Jejunum (tissue), 1 donor: ENCODE measurements around the genes CLYBL and GGACT.

DNA sequence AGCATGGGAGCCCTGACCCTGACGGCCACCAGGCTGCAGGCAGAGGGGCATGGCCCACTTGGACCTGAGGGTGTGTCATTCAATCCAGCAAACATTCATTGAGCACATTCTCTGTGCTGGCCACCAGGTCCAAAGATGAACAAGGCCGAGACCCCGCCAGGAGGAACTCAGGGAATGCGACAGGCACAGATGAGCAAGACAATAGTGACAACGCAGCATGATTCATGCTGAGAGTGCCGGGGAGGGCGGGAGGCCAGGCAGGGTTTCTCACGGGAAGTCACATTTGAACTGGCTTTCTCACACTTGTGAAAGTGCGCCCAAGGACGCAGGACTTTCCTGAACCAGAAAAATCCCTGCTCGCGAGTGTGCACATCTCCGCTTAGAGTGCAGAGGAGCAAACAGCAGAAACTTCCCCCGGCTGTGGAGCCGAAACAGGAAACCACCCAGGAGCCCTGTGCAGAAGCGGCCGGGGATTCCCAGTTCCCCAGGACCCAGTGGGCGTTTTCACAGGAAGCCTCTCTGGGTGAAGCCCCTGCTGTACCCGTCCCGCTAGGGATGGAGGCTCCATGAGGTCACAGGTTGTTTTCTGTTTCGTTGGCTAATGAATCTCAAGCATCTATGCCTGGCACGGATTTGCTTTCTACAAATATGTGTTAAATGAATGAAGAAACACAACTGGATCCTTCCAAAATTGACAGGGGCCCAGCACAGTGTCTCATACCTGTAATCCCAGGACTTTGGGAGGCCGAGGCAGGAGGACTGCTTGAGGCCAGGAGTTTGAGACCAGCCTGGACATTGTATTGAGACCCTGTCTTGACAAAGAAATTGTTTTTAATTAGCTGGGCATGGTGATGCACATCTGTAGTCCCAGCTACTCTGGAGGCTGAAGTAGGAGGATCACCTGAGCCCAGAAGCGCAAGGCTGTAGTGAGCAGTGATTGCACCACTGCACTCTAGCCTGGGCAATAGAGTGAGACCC is 68.4 kb upstream of the TM9SF2 start:
- PRO-cap, result no peak

DNA sequence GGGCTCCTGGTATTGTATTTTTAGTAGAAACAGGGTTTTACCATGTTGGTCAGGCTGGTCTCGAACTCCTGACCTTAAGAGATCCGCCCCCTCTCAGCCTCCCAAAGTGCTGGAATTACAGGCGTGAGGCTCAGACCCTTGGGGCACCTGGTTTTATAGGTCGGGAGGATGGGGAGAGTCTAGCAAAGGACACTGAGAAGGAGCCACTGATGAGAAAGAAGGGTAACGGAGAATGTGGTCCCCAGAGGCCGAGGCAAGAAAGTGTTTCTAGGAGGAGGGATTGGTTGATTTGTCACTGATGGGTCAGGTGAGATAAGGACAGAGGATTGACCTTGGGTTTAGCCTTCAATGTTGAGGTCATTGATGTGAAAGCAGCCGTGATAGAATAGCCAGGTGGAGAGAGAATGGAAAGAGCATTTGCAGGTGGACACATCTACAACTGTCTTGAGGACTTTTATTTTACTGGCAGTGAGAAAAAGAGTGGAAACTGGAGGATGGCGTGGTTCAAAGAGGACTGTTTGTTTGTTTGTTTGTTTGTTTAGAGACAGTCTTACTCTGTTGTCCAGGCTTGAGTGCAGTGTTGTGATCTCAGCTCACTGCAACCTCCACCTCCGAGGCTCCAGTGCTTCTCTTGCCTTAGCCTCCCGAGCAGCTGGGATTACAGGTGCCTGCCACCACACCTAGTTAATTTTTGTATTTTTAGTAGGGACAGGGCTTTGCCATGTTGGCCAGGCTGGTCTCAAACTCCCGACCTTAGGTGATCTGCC is 23.6 kb downstream of the TM9SF2 start:
- PRO-cap, result no peak

- PRO-cap, result no peak
Measured at GRCh38 chr13:99543796-99544265, 42.6 kb downstream of the TM9SF2 start.

DNA sequence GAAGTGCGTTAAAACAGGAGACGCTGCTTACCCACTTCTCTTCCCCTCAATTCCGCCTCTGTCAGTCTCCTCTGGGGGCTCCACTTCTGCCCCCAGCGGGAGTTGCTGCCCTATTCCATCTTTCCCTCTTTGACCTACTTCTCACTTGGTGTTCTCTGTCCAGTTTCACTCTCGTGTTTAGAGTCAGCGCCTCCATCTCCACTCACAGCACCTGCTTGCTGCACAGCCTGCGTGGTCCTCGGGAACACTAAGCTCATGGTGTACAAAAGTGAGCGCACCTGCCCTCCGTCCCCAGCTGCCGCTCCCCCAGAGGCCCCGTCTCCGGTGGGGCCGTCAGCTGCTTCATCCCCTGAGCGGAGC is 40.0 kb upstream of the CLYBL start:
- PRO-cap, result no peak

DNA sequence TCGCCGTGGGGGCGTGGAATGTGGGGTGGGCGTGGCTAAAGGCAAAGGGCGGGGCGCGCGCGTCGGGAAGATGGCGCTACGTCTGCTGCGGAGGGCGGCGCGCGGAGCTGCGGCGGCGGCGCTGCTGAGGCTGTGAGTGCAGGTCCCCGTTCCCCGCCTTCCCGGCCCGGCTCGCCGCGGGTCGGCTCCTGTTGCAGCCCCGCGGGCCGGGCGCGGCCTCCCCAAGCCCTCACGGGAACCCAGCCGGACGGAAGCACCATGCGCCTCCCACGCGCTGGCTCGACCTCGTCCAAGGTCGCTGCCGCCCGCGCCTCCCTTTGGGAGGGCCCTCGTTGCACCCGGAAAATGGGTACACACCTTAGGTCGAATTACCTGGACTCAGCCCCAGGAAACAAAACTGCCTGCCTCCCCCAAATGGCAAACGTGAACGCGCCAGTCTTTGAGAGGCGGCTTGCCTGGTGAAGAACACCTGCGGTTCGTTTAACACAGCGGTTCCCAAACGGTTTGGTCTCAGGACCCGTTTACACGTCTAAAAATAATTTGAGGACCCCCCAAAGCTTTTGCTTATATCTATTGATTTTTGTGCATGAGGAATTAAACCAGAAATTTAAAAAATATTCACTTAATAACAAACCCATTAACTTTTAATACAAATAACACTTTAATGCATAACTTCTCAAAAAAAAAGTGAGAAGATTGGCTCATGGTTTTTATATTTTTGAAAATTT is at the start of gene CLYBL:
Gene CLYBL (plus strand): TSS at position 65 of the 728 bp plus-strand sequence.
- PRO-cap, result bidirectional peak, plus-strand start at position 44 of the sequence, minus-strand start outside the sequence; bidirectional peak, plus-strand start at position 442 of the sequence, minus-strand start at position 319 of the sequence

- PRO-cap, result no peak
Measured at GRCh38 chr13:99689801-99690472, 83.4 kb downstream of the CLYBL start.

GRCh38 chr13:99724677-99725449 is 118.4 kb downstream of the CLYBL start:
- PRO-cap, result no peak

- PRO-cap, result no peak
Measured at GRCh38 chr13:99925990-99927138, 45.2 kb downstream of the ZIC5 start.

DNA sequence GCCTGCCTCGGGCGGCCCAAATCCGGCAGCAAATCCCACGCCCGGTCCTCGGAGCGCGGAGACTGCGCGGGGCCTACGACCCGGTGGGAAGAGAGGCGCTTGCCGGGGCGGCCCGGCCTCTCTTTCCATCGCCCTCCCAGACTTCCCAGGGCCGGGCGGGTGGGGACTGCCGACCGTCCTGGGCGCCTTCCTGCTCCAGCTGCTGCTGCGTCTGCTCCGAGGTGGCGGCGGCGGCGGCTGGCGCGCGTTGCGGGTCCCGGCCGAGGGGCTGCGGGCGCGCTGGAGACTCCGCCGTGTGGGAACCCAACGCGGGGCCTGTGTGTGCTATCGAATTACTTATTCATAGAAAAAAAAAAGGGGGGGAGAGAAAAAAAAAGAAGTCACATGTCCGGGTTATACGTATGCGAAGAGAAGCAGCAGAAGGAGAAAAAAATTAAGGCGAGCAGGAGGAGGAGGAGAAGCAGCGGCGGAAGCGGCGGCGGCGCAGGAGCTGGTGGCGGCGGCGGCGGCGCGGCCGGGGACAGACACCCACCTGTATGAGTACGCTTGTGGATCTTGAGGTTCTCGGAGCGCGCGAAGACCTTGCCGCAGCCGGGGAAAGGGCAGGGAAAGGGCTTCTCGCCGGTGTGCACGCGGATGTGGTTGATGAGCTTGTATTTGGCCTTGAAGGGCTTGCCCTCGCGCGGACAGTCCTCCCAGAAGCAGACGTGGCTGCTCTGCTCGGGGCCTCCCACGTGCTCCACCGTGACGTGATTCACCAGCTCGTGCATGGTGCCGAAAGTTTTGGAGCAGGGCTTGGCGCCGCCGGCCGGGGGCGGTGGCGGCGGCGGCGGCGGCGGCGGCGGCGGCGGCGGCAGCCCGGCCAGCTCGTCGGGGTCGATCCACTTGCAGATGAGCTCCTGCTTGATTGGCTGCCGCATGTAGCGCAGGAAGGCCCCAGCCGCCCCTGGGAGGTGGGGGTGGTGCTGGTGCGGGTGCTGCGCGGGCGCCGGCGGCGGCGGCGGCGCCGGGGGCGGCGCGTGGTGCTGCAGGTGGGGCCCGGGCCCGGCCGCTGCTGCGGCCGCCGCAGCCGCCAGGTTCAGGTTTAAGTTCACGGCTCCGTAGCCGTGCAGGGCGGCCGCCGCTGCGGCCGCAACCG is 1.6 kb downstream of the ZIC5 start:
- PRO-cap, result unidirectional peak, plus-strand start at position 812 of the sequence

DNA sequence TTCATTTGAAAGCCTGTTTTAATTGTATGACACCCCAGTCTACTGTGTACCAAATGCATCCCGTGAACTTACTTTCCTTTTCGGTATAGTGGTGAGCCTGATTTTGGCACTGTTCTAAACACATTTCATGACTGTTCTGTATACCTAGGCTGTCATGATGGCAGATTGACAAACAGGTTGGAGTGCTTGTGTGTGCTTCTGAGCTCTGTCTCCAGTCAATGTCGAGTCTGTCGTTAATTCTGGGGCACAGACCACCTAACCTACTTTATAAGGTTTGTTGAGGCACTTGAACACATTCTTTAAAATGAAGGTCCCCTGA is 806 bp downstream of the PCCA start:
- PRO-cap, result no peak

DNA sequence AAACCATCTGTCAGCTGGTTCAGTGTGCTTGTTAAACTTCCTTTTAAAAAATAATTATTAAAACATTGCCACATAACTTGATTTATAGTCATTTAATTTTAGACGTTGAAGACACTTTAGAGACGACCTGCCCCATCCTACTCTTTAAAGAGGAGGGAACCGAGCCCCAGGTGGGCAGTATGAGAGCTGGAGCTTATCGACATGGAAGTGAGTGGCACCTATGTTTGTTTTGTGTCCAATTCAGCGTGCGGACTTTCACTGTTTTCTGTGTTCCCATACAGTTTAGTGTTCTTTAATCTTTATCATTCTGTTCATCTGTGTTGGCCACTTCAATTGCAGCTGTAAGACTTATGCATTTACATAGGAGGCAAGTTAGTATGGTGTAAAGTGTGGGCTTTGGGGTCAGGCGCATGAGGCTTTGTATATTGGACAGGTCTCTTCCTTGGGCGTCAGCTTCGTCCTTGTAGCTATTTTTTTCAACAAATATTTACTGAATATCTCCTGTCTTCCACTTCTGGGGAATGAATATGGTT is 1.2 kb downstream of the PCCA start:
- PRO-cap, result no peak

GRCh38 chr13:100540103-100540574 is 48.5 kb downstream of the GGACT start:
- PRO-cap, result no peak

DNA sequence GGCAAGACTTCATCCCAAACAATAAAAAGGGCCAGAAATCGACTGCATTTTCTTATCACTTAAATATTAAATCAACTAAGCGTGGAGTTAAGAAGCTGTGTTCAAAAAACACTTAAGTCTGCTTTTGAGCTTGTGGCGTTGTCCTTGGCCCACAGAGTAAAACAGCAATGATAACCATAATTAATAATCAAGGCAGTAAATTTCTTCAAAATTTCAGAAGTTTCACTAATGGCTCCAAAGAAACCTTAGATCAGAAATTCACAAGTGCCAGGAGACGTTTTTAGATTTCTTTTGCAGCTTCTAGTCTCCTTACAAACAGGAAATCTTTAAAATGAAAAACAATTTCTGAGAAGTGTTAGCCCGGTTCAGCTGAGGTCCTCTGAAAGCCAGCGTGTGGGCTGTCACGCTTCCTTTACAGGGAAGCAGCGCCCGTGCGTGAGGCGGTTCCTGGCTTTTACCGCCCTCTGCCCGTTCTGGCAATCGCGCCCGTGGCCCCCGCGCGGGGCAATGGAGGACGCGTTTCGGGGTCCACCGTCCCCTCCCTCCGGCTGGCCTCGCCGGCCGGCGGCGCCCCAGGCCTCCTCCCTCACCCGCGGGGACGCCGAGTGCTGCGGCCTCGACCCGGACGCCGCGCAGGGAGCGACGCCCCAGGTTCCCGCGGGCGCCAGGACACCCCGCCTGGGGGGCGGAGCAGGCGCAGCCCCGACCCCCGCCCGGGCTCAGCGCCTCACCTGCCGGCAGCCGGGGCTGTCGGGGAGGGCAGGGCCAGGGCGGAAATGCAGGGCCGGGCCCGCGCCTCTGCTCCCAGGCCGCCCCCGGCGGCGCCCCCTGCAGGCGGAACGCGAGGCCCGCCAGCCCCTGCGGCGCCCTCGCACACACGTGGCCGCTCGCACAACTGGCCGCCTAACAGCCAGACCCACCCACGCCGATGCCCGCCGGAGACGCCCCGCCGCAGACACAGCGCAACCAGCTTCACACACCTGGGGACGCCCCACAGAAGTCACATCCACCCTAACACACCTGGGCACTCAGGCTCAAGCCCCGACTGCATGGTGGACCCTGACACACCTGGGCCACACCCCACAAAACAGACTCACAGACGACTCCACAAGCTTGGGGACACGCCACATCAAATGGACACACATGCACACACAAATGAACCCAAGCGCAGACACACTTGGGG is at the start of gene GGACT:
Gene GGACT (minus strand): TSS at position 780 of the 1,183 bp plus-strand sequence.
- PRO-cap, result bidirectional peak, plus-strand start at position 906 of the sequence, minus-strand start at position 825 of the sequence

DNA sequence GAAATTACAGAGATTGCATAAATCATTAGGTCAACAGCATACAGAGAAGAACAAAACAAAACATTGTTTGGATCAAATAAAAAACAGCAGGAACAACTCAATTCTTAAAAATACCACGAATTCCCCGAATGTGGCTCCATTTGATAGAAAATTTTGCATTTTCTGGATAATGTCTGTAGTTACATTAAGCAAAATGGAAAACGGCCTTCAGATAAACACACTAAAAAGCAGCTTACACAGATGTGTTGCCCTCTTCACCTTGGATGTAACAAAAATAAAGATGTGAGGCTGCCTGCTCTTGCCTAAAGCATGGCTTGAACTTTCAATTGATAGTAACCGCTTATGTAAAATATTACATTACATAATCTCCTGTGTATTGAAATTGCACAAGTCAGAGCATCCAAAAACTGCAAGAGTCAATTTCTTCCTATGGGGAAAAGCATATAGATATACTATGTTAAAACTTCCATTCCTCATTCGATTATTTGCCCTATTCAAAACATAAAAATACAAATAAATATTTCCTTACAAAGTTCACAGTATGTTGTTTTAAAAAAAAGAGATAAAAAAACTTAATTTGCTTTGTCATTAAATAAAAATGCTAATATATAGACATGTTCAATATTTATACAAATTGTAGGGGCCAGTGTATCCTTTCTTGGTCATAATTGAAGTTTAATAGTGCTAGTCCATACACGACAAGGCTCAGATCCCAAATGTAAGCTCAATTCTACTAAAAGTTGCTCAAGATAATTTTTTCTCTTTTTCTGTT is 15.6 kb upstream of the GGACT start:
- PRO-cap, result no peak

DNA sequence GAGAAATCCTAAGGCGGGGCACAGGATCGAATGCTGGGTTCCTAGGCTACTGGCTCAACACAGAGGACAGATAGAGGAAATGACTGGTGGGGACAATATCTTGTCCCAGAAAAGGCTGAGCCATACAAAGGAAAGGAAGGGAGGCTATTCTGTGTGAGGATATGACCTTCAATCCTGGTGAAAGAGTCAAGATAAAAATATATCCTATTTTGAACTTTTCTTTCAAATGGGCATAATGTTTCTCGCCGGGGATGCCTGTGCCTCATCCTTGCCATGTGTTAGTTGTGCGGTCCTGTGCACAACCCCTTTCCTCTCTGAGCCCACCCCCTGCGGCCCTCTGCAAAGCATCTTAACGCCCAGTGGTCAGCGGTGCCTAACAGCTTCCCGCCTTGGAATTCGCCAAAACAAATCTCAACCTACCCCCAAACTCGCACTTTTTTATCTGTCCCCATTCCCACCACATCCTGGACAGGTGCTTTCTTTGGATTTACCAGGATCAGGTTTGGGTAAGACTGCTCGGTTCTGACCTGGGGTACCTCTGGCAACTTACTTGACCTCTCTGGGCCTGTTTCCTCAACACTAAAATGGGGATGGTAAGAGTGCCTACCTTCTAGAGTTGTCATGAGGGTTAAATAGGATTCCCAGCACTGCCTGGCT is 5.1 kb downstream of the TMTC4 start:
- PRO-cap, result no peak

DNA sequence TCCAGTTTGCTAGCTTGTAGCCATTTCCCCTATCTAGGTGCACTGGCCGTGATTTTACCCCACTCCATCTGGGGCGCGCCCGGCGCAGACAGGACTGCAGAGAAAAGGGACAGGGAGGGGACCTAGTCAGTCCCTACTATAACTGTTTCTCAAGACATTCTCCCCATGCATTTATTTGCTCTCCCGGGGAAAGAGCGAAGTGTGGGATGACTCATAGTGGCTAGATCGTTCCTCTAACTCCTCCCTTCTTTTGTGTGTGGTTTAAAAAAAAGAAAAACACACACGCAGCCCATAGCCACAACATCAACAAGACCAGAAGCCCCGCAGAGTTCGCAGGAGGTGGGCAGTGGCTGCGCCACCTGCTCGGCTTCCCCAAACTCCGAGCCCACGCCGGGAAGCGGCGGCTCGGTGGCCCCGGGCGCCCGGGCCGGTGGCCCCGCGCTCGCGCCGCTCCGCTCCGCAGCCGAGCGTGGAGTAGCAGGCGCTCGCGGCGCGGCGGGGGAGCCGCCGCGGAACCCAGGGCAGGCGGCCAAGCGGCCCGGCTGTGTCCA is 766 bp downstream of the TMTC4 start:
- PRO-cap, result unidirectional peak, plus-strand start at position 326 of the sequence

GRCh38 chr13:101523192-101523657 is 70.8 kb downstream of the ITGBL1 start:
- PRO-cap, result no peak

- PRO-cap, result no peak
Measured at GRCh38 chr13:101755465-101755975, 161.2 kb downstream of the FGF14 start.

DNA sequence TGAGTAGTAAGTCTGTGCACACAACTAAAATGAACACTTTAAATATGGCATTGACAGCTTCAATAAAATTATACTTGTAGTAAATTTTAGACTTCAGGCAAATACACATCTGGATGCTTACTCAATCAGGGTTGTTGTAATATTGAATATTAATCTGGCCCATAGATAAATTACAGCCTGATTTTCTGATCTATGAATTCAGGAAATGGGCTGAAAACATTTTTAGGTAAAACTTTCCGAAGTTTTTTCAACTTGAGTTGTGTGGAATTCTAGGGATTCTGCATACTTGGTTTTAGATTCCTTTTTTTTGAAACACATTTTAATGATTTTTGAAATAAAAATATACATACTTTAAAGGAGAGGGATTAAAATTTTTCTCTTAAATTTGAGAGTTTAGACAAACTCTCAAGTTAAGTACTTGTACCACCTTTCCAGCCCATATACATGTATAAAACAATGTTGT is 145.2 kb downstream of the FGF14 start:
- PRO-cap, result no peak

DNA sequence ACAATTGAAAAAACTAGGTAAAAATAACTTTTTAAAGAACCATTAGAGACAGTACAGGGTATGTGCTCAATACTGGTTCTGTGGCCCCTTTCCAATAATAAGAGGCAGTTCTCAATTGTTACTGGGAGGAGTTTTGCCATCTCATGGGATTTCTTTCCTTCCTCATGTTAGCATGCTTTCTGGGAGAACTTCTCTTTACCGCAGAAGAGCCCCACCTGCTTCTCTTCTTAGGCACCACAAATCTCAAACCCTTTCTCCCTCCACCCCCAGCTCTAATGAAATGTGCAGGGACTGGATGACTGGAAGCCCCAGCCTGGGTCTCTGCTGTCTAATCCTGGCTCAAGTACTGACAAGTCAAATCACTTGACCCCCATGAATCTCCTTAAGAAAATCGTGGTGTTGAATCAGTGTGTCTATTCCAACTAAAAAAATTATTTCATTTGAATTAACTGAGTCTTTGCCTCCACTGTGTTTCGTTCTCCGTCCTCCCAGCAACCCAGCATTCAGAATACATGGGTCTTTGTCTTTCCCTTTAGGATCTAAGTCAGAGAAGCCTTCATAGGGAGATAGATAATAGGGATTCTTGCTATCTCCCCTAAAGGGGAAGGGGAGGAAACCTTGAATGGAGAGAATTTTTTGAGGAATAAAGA is 14.5 kb downstream of the METTL21C start:
- PRO-cap, result no peak